Mesenchymal stem cell of adipose (primary cell): ENCODE measurements around a stretch of chr2.

DNA sequence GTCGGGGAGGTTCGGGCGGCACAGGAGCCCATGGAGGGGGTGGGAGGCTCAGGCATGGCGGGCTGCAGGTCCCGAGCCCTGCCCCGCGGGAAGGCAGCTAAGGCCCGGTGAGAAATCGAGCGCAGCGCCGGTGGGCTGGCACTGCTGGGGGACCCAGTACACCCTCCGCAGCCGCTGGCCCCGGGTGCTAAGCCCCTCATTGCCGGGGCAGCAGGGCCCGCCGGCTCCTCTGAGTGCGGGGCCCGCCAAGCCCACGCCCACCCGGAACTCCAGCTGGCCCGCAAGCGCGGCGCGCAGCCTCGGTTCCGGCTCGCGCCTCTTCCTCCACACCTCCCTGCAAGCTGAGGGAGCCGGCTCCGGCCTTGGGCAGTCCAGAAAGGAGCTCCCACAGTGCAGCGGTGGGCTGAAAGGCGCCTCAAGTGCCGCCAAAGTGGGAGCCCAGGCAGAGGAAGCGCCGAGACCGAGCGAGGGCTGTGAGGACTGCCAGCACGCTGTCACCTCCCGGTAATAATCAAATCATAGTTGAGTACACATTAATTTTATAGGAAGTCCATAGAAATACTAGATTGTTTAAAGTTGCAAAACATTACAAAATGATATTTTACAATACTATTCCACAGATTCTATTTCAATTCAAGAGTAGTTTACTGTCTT is 314.9 kb downstream of the GULP1 start:
- CAGE, long polyA plus RNA = no peak

- CAGE, long polyA plus RNA = no peak
Measured at GRCh38 chr2:188786830-188787363, 187.3 kb upstream of the COL3A1 start.

DNA sequence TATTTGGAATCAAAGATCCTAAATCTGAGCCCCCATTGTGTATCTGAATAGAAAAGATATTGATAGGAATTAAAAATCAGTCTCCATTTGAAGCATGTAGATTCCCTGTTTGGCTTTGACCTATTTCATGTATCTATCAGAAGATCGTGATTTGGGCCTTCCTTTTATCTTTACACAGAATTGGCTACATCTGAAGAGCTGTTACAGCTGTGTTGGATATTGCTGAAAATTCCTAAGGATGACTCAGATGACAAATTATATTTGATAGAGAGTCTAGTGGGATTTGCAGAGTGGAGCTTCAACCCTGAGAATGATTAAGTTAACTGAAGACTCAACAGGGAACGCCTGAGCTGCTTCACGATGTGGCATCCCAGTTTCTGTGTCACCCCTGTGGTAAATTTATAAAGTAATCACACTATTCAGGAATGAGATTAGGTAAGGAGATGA is 4.9 kb upstream of the COL3A1 start:
- CAGE, long polyA plus RNA = no peak

DNA sequence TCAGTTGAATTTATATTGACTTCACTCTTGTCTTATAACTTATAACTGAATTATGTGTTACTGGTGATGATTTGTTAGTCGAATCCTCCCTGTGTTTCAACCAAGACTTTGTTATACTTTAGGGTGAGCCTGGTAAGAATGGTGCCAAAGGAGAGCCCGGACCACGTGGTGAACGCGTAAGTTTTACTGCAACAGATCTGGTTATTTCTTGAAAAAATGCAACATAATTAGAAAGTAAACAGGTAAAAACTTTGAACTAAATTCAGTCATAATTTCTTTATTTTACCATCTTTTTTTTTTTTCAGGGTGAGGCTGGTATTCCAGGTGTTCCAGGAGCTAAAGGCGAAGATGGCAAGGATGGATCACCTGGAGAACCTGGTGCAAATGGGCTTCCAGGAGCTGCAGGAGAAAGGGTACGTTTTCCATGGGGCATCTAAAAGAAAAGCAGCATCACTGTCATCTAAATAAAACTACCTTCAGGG is 20.3 kb downstream of the COL3A1 start:
- CAGE, long polyA plus RNA = no peak

DNA sequence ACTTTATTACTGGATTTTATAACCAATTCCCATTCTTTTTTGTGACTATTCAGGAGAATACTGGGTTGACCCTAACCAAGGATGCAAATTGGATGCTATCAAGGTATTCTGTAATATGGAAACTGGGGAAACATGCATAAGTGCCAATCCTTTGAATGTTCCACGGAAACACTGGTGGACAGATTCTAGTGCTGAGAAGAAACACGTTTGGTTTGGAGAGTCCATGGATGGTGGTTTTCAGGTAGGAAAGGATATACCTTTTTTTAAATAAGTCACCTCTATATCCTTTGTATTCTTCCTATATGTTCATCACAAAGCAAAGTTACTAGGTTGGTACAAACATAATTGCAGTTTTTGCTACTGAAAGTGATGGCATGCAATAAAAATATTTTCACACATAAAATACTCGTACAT is 36.0 kb downstream of the COL3A1 start:
- CAGE, long polyA plus RNA = no peak

- CAGE, long polyA plus RNA = no peak
Measured at GRCh38 chr2:189483486-189483969, 42.3 kb downstream of the WDR75 start.

GRCh38 chr2:189524611-189525247 is 55.9 kb downstream of the SLC40A1 start:
- CAGE, long polyA plus RNA = no peak

DNA sequence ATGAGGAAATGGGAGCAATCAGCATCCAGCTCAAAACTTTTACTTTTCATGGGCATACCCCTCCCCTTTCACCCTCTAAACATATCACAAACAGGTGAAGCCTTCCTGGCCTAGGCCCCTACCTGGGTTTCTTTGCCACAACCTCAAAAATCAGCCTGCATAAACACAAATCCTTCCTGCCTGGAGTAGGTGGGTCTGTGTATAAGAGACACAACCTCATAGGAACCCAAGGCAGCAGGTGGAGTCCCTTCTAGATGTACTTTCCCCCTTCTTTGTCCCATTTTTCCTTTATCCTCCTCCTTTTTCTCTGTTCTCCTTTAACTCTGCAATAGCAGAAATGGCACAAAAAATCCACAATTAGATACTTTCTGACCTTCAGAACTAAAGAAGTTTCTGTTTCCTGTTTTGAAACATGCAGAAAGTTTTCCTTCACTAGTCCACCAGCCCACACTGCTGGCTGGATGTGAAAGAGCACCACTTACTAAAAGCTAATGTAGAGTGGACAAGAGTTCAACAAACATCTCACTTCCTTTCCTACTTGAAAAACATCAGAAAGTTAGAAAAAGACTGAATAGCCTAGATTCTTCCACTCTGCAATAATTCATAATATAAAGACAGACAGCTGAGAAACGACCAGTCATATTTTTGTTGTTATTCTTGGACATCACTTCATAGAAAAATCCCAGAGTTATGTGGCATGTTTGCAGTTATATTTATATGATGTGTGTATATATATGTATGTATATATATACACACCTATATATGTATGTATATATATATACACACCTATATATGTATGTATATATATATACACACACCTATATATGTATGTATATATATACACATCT is 11.1 kb downstream of the SLC40A1 start:
- CAGE, long polyA plus RNA = no peak

GRCh38 chr2:189698604-189699089 is 24.2 kb downstream of the ANKAR start:
- CAGE, long polyA plus RNA = no peak

DNA sequence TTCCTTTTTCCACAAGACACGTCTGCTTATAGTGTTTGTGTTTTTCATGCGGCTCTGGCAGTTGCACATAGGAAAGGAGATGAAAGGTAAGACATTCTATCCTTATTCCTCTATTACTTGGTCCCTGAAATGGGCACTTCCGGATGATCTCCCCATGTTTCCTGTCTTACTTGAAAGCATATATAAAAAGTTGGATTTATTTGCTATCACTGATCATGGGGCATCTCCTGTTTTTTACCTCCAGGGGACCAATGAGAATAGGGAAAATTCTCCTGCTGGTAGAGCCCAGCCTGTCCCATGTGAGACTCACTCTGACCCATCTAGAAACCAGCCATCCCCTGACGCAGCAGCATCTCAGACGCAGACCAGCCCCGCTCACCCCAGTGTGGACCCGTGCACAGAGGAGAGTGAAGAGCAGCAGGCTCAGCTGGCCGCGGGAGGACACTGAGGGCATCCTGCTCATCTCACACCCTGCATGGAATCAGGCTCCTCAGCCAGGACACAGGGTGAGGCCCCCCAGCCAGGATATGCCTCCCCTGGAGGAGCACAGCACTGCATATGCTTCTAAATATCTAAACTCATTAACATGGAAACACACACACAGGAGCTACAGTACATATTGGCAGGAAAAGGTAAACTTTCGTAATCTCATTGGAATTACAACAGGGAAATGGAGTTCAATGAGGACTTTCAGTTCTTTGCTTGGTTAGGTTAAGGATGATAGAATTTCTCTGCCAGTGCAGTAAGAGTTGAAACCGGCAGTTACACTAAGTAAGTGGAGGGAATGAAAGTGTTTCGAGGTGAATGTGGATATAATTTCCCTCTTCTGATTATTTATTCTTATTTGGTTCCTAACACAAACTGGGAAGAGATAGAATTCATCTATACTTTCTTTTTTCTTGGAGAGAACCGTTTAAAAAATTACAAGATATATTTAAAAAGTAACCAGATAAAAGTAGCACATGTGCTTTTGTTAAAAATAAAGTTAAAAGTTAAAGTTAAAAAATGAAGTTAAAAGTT is 34.4 kb downstream of the NEMP2 start:
- CAGE, long polyA plus RNA = no peak

GRCh38 chr2:190760778-190761117 is 111.9 kb downstream of the NAB1 start:
- CAGE, long polyA plus RNA = no peak

GRCh38 chr2:190882248-190882431 is 1.5 kb downstream of the GLS start:
- CAGE, long polyA plus RNA = no peak

DNA sequence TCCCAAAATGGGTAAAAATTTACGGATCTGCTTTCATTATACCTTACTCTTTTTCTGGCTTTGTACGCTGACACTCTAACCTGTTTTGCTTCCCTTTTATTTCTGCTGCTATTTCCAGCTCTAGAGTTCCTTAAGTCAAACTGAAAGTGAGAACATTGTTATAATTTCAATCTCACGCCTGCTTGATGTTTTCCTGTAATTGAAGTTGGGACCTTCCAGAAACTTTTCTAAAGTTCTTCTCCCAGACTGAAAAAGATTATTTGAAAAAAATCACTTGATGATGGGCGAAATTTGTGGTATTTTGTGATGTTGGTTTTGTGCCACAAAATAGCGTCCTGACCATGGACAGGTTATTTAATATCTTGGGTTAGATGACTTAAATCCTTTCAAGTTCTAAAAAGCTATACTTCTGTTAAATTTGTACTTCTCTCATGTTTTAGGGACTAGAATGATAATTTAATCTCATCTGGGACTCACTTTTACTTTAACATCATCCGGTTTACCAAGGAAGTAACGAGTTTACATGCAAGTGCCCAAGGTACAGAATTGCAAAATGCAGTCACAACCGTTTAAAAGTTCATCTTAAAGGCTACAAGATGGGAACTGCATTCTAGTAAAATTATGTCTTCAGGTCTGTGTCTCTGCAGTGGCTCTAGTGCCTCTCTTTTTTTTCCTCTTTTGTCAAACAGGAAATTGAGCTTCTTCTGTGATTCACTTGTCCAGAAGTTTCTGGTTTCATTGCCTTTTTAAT is 2.0 kb downstream of the GLS start:
- CAGE, long polyA plus RNA = no peak

DNA sequence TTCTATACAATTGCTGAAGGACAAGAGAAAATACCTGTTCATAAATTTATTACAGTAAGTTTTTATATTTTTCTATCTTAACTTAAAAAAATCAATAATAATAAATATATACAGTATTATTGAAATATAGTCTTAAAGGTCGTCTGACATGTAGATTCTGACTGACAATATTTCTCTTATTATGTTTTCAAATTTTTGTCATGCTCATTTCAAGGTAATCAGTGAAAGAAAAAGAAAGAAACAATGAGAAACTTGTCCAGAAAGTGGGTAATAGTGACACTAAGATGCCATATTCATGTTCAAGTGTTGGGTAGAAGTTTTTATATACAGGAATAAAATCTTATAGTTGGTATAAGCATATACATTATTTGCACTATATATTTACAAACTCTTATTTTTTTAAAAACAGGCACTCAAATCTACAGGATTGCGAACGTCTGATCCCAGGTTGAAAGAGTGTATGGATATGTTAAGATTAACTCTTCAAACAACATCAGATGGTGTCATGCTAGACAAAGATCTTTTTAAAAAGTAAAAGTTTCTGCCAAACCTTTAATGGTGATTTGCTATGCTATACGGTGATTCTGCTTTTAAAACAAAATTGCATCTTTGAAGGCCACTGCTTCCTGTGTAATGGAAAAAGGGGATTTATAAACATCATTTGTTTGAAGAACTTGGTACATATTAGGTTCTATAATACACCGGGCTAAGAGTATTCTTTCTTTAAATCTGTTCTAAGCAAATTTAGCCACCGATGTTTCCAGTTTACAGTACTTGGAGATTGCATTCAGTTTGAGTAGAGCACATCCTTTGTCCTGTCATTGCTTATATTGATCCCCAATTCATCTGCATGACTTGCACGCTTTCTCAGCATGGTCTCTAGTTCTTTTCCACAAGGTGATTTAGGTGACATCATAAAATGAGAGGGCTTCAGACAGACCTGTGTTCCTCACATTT is 14.9 kb downstream of the GLS start:
- CAGE, long polyA plus RNA = no peak

- CAGE, long polyA plus RNA = no peak
Measured at GRCh38 chr2:190898302-190898741, 17.7 kb downstream of the GLS start.

DNA sequence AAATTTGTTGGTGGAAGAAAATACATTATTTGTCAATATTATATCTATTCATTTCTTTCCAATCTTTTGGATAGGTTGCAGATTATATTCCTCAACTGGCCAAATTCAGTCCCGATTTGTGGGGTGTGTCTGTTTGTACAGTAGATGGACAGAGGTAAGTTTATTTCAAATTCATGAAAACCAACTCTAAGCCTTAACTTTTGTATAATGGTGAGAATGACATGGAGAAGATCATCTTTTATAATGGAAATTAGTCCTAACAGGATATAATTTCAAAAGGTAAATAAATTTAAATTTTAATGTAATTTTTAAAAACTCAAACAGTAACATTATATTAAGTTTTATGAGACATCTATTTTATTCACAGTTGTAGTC is 21.2 kb downstream of the GLS start:
- CAGE, long polyA plus RNA = no peak

DNA sequence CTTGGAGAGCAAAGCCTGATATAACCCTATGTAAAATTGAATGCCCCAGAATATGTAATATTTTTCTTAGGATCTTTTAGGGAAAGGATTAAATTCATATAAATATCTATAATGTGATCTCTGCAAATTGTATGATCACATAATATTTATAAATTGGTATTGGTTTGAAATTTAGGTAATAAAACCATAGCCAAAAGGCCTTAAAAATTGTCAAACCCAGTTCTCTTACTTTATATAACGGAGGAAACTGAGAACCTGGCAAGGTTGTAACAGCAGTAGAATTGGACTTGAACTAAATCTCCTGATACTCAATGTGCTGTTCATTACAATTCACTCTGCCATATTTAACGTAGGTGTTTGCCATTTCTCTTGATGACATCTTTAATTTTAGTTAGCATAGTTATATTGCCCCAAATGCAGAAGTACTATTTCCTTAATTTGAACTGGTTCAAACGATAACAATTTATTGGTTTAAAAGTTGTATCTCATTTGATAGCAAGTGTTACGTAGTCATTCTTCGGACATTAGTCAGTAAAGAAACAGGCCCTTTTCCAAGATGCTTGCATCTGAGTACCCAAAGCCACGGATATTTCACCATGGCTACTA is 31.9 kb downstream of the GLS start:
- CAGE, long polyA plus RNA = no peak

GRCh38 chr2:191202496-191203298 is 42.5 kb upstream of the MYO1B start:
- CAGE, long polyA plus RNA = no peak

DNA sequence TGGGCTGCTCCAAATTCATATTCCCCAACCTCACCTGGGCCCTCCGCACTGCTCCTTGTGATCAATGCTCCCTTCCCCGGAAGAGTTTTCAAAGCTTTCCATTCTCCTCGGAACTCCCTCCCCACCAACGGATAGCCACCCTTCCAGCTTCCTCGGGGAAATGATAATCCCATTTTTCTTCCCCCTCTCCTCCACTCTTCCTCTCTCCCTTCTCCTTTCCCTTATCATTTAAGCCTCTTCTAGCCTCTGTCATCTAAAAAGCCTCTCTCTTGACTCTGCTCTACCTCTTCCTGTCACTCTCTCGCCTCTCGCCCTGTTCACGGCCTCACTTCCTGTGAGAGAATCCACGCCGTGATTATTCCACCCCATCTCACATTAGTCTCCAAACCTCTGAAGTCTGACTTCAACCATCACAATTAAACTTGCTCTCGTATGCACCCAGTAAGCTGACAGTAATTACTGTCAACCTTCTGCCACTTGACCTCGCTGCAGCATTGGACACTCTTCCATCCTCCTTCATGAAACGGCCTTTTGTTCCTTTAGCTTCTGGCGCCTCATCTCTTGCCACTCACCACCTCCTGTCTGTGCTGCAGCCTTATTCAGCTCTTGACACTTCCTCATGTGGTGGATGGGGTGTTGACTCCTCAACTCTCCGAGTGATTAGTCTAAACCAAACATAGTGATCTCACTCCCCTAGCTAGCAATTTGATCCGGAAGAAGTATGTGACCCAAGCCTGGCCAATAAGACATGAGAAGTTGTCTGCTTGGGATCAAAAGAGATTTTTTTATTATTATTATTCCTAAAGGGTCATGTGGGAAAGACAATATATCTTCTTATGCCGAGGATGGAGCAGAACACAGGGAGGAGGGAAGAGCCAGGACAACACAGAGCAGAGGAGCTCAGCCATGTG is 38.6 kb upstream of the MYO1B start:
- CAGE, long polyA plus RNA = no peak

DNA sequence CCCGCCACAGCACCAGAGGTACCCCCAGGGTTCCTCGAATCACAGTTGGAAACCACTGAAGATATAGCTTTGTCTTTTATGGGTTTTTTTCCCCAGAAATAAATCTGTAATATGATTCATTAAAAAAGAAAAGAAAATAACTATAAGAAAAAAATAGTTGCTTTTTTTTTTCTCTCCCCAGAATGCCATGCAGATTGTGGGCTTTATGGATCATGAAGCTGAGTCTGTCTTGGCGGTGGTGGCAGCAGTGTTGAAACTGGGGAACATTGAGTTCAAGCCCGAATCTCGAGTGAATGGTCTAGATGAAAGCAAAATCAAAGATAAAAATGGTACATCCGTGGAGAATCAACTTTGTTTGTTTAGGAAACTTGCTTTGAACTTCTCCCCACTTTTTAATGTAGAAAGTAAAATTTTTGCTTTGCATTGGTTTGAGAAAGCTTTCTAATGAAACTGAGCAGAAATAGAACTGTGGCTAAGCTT is 118.4 kb downstream of the MYO1B start:
- CAGE, long polyA plus RNA = no peak